ENCODE measurements around the genes CHEK2, CCDC117 and EMID1.

GRCh38 chr22:28429090-28429879 lies 250.4 kb downstream of the TTC28 start:
- PRO-cap, result no peak

DNA sequence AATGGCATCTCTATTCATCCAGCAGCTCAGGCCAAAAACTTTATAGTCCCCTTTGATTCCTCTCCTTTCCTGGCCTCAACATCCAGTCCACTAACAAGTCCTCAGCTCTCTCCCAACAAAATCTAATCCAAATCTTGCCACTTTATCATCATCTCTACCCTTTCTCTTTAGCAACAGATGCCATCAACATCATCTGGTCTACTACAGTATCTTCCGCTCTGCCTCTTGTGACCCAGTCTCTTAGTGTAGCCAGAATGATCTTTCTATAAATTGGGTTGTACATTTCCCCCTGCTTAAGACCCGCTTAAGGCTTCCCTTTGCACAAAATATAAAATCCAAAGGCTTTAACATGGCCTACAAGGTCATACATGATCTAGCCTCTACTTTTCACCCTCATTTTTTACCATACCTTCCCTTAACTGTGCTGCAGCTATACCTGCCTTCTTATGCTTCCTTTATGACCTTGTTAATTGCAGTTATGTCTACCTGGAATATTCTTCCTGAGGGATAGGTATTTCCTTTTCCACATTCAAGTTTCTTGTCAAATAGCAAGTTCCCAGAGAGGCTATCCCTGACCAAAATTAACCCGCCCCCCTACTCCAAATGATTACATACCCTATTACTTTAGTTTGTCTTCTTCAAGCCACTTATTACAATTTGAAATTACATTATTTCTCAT lies 225.9 kb downstream of the TTC28 start:
- PRO-cap, result no peak

GRCh38 chr22:28547627-28548401 lies 131.8 kb downstream of the TTC28 start:
- PRO-cap, result no peak

- PRO-cap, result no peak
These were observed 101.5 kb downstream of the TTC28 start for GRCh38 chr22:28577966-28578787.

- PRO-cap, result no peak
These were observed 50.0 kb downstream of the TTC28 start for GRCh38 chr22:28629370-28630236.

DNA sequence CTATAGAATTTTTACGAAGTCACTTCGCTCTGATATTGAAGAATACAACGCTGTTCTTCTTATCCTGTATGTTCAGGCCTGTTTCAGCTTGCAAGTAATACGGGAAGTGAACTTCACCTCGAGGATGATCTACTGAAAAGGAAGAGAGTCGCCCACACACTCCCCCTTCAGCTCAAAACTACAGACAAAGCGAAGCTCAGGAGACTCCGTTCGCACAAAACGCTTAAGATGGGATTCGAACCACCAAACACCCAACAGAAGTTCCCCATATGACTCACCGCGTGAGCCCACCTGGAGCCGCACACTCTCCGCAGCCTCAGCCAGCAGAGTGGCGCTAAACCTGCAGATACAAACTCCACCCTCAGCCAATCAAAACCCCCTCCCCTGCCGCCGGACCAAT lies at the start of gene CHEK2:
TSS of gene CHEK2 (minus strand) at position 330 of the 400 bp plus-strand sequence.
- PRO-cap, result no peak

GRCh38 chr22:28760027-28760917 lies 12.2 kb upstream of the CCDC117 start:
- PRO-cap, result no peak

GRCh38 chr22:28772499-28773207 lies at the start of gene CCDC117:
Gene CCDC117 (plus strand): TSS chr22:28772695.
- PRO-cap, result unidirectional peak, plus-strand start at chr22:28772731; bidirectional peak, plus-strand start at chr22:28773017, minus-strand start at chr22:28773011

- PRO-cap, result no peak
These were observed 50.5 kb downstream of the CCDC117 start for GRCh38 chr22:28822772-28823575.

- PRO-cap, result no peak
These were observed 83.4 kb downstream of the C22orf31 start for GRCh38 chr22:28978173-28978726.

GRCh38 chr22:28983852-28984207 lies 77.8 kb downstream of the C22orf31 start:
- PRO-cap, result no peak

DNA sequence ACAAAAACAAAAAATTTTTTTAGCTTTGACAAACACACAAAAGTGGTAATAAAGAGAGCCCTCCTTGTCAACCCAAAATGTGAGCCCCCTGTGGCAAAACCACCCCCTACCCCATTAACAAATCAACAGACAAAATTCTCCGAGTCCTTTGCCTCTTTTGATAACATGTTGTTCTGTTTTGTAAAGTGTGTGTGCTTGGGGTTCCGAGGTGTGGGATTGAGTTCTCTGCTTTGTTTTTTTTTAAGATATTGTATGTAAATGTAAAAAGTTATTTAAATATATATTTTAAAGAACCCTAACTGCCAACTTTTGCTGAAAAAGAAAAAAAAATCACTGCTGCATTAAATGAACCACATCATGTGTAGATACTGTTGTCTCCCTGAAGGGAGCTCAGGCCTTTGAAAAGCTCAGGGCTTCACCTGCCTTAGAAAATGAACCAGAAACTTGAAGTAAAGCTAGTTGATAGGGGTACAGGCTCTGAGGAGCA lies 7.9 kb downstream of the C22orf31 start:
- PRO-cap, result no peak

GRCh38 chr22:29096662-29097640 lies 24.1 kb downstream of the KREMEN1 start:
- PRO-cap, result no peak

GRCh38 chr22:29205618-29206572 lies at the start of gene EMID1:
Gene EMID1 (plus strand): TSS chr22:29205896.
- PRO-cap, result no peak

DNA sequence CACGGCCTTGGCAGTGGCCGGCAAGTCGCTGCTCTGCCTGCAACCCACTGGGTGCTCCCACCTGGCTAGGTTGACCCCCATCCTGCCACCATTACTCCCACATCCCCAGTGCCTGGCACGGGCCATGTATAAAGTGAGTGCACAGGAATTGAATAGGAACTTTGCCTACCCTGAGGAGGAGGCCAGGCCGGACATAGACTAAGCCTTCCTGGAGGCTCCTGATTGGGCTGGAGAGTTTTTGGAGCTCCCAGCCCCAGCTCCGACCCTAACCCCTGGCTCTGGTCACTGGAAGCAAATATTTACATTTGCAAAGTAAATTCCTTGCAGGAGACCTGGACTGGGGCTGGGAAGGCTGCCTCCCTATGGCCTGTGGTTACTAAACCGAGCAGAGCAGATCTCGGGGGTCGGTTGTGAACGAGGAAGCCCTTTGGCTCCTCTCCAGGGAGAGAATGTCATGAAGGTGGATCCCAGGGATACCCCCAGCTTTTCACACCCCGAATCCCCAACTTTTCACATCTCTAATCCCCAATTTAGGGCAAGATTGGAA lies 14.5 kb downstream of the EMID1 start:
- PRO-cap, result no peak

GRCh38 chr22:29266576-29267520 lies 933 bp downstream of the RHBDD3 start:
- PRO-cap, result no peak

DNA sequence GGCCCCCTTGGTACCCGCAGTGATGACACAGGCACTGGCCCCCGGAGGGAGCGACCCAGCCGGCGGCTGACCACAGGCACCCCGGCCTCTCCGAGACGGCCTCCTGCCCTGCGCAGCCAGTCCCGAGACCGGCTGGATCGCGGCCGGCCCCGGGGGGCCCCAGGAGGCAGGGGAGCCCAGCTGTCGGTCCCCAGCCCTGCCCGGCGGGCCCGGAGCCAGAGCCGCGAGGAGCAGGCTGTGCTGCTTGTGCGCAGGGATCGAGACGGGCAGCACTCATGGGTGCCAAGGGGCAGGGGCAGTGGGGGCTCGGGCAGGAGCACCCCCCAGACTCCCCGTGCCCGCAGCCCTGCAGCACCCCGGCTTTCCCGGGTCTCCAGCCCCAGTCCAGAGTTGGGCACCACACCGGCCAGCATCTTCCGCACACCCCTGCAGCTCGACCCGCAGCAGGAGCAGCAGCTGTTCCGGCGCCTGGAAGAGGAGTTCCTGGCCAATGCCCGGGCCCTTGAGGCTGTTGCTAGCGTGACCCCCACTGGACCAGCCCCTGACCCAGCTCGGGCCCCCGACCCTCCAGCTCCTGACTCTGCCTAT lies 3.9 kb downstream of the RASL10A start:
- PRO-cap, result no peak

DNA sequence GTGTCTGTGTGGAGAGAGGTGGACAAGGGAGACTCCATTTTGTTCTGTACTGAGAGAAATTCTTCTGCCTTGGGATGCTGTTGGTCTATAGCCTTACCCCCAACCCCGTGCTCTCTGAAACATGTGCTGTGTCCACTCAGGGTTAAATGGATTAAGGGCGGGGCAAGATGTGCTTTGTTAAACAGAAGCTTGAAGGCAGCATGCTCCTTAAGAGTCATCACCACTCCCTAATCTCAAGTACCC lies 794 bp downstream of the THOC5 start:
- PRO-cap, result no peak

- PRO-cap, result unidirectional peak, minus-strand start at chr22:29603234
These were observed 401 bp upstream of the NF2 start for GRCh38 chr22:29603013-29603450.

- PRO-cap, result no peak
These were observed 46.6 kb upstream of the CABP7 start for GRCh38 chr22:29673274-29673473.

Measured in neutrophil (primary cell).